OCI-LY7 (cell line): ENCODE measurements around a stretch of chr6.

- PRO-cap, result no peak
- RAMPAGE, long total RNA, result no peak
Observed at GRCh38 chr6:56691133-56691502, 263.5 kb downstream of the DST start.

DNA sequence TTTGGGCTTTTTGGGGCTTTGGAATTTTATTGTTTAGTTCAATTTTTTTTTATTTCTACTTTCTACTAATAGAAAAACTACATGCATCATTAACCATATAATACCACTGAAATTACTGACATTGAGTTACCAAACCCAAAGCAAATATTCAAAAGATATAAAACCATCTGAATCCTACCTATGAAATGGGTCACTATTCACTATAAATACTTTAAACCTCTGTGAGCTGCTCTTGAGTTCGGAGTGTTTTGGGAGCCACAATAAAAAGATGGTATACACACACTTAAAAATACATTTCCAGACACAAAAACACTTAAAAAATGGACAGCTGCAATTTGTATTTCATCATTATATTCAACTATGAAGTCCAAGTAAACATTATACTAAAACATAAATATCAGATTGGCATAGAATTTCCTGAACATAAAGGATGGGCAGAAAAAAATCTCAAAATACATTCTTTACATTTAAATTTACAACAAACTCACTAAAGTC, 112.5 kb downstream of the DST start:
- PRO-cap, result no peak
- RAMPAGE, long total RNA, result no peak

GRCh38 chr6:57423213-57423610, 105.8 kb downstream of the PRIM2 start:
- PRO-cap, result no peak
- RAMPAGE, long total RNA, result no peak

GRCh38 chr6:57792741-57793214, 475.3 kb downstream of the PRIM2 start:
- PRO-cap, result no peak
- RAMPAGE, long total RNA, result no peak

GRCh38 chr6:63290732-63291114, 29.1 kb downstream of the LGSN start:
- PRO-cap, result no peak
- RAMPAGE, long total RNA, result no peak

DNA sequence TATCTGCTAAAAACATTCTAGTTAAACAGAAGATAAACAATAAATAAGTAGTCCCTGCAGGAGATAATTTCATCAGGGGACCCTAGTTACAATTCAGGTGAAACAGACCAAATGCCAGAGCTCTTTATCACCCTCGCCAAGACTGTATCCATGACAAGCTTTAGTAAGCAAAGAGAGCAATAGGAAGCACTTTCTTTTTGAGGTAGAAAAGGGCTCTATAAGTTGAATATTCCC, 50.0 kb upstream of the PTP4A1 start:
- PRO-cap, result no peak
- RAMPAGE, long total RNA, result no peak

DNA sequence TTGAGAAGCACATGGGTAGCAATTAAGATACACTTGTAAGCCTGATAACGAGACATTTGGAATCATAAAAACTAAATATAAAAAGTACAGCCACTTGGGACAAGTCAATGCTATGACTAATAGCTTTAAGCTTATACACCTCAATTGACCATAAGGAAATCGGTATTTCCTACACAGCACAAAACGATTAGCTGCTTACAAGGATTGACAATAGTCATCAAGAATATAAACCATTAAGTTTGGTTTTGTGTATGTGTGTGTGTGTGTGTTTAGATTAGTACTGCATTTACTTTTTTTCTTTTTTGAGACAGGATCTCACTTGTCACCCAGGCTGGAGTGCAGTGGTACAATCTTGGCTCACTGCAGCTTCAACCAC, 12.0 kb downstream of the PTP4A1 start:
- PRO-cap, result no peak
- RAMPAGE, long total RNA, result no peak

DNA sequence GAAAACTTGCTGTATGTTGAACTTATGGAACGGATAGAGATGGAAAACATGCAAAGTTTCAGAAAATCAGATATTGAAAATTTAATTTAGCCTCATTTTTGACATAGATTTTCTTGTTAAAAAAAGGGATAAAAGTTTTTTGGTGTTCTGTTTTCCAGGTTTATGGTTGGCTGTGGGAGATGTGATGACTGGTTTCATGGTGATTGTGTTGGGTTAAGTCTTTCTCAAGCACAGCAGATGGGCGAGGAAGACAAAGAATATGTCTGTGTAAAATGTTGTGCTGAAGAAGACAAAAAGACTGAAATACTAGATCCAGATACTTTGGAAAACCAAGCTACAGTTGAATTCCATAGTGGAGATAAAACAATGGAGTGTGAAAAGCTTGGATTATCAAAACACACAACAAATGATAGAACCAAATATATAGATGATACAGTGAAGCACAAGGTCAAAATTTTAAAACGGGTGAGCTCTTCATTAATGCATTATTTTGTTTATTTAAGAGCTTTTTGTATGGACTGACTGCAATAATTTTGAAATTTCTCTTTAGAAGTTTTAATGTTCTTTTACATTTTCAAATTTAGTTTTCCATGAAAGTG, 56.1 kb downstream of the PHF3 start:
- PRO-cap, result no peak
- RAMPAGE, long total RNA, result no peak

DNA sequence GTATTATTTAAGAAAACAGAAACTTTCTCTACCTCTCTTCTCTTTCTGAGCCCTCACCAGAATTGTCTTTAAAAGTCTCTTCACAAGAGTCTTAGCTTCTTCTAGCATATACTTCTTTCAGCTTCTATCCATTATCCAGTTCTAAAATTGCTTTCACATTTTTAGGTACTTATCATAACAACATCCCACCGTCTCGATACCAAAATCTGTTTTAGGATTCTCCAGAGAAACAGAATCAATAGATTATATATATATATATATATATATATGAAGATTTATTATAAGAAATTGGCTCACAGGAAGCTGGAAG, 30.4 kb upstream of the ZC3H11C start:
- PRO-cap, result no peak
- RAMPAGE, long total RNA, result no peak

- PRO-cap, result no peak
- RAMPAGE, long total RNA, result no peak
Observed at GRCh38 chr6:67888971-67890144, 745.7 kb upstream of the ADGRB3 start.

GRCh38 chr6:68038869-68039541, 596.1 kb upstream of the ADGRB3 start:
- PRO-cap, result no peak
- RAMPAGE, long total RNA, result no peak

DNA sequence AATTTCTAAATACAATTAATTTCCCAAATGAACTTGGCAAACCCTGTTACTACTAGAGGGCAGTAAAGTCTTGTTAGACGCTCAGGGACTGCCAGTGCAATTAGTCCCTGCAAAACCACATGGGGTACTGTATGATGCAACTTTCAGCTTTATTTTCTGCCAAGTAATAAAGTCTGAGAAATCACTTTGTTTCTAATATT, 76.0 kb upstream of the ADGRB3 start:
- PRO-cap, result no peak
- RAMPAGE, long total RNA, result no peak

DNA sequence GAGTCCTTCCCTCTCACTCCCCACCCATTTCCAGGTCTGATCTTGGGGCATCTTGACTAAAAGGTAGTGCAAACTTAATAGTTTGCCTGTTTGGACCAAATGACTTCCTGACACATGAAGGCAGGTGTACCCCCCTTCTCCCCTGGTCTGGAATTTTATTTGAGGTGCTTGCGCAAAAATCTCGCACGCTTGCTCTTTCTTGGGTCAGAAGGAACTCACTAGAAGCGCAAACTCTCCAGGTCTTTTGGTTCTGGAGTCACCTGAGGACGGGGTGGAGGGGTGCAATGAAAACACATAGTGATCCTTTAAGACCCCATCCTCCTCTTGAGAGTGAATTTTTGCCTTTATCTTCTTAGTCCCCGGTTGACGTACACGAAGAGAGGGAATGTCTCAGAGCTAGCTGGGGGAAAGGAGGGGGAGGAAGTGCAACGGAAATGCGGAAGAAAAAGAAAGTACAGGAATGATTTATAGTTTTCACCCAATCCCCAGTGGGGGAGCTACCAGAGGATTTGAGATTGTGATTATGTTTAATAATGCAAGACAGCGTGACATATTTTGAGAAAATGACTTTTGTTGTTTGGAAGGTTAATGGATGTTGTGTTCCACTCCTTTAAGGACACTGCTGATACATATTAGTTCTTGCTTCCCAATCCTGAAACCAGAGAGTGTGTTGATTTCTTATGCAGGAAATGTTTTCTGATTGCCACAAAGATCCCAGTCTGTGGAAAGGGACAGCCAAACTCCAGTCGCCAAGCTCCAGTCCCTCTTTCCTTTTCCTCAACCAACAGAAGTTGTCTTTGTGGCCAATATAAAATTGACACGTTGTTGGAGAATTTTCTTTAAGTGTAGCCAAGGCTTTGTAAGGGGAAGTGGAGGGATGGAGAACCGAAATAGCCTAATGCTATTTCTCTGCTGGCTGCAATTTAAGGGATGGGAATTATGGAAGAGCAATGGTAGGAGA, 5.1 kb downstream of the ADGRB3 start:
- PRO-cap, result no peak
- RAMPAGE, long total RNA, result no peak

DNA sequence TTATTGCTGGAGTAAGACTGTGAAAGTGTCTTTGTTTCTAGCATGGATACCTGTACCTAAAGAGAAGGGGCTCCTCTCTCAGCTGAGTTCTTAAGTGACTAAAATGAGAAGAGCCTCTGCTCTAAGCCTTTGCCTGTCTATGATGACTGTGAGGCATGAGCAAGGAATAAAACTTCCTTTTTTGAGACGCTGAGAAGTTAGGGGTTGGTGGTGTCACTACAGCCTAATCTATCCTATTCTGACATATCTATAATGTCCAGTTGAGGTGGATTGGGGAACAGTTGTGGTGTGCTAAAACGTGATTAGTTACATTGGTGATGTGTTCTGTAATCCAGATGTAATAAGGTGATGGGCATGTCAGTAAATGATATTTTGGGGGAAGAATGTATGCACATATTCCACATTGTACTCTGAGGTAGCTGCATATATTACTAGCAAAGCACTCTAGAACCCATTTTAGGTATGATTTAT, 18.0 kb downstream of the ADGRB3 start:
- PRO-cap, result no peak
- RAMPAGE, long total RNA, result no peak

DNA sequence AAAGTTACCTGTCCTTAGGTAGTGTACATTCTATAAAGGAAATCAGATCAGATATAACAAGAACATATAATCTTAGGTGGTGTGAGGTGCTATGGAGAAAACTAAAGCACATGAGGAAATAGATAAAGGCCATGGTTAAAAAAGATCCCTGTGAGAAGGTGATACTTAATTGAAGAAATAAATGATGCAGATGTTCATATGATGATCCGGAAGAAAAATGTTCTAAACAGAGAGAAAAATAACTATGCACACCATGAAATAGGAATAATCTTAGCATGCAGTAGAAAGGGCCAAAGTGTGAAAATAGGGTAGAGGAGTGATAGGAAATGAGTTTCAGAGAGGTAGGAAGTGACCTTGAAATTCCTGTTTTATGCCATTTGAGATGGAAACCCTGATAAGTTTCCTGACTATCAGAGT, 164.5 kb downstream of the ADGRB3 start:
- PRO-cap, result no peak
- RAMPAGE, long total RNA, result no peak

DNA sequence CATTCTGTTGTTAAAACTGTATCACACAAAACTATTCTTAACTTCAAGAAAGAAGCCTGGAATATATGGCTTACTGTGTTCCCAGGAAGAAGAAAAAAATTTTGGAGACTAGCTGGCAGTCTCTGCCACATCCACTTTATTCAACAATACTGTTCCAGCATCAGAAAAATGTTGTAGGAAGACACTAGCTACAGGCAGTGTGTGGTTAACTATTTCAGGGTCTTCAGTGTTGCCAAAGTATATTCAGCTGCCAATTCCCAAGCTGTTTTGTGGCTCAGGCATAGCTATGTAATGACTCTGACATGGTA, 503.0 kb downstream of the ADGRB3 start:
- PRO-cap, result no peak
- RAMPAGE, long total RNA, result no peak

GRCh38 chr6:70413014-70413368, 317 bp upstream of the FAM135A start:
- PRO-cap, result bidirectional peak, plus-strand start at chr6:70413295, minus-strand start at chr6:70413190
- RAMPAGE, long total RNA, result no peak

DNA sequence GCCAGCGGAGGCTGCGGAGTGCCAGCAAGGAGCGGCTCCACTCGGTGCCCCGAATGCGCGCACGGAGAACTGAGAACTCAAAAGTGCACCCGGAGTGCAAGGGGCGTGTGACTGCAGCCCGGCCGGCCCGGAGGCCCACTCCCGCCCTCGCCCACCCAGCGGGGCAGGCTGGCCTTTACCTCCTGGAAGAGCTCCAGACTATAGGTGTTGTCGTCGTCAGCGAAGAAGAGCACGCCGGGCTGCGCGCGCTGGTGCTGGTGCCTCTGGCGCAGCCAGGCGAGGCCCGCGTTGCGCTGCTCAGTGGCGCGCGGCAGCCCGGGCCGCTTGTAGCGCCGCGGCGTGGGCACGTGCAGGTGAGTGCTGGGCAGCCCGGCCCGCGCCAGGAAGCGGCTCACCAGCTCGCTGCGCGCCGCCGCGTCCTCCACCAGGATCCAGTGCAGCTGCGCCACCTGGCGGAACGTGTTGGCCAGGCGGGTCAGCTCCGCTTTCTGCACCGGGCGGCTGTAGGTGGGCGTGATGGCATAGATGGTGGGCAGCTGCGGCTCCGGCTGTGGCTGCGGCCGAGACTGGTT, 1.1 kb downstream of the B3GAT2 start:
- PRO-cap, result no peak
- RAMPAGE, long total RNA, result no peak

- PRO-cap, result no peak
- RAMPAGE, long total RNA, result no peak
Observed at GRCh38 chr6:71345954-71346975, 57.7 kb downstream of the OGFRL1 start.

DNA sequence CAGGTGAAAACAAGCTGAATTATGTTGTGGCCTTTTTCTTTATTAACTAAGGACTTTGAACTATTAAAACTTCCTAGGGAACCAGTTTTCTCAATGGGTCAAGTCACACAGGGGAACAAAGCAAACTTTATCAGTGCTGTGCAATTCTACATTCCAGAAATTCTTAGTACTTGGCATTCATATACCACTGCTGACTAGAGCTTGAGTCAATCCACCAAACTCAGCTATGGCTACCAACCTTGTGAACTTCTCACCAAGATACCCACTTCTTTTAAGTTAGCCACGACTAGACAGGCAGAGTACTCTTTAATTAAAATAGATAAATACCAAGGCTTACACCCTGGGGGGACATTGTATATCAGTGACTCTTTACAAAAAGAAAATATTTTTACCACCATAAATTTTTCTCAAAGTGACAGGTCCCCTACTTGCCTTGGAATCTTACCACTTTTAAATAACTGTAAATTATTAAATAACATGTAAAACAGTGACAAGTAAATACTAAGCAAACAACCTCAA, 116.2 kb downstream of the OGFRL1 start:
- PRO-cap, result no peak
- RAMPAGE, long total RNA, result no peak